Metastatic Lung Carcinoma in the Adrenal Gland (tissue), 1 donor: ENCODE measurements around a stretch of chr6.

- PRO-cap: no peak
Observed at GRCh38 chr6:143058681-143059587, 1.8 kb upstream of the AIG1 start.

DNA sequence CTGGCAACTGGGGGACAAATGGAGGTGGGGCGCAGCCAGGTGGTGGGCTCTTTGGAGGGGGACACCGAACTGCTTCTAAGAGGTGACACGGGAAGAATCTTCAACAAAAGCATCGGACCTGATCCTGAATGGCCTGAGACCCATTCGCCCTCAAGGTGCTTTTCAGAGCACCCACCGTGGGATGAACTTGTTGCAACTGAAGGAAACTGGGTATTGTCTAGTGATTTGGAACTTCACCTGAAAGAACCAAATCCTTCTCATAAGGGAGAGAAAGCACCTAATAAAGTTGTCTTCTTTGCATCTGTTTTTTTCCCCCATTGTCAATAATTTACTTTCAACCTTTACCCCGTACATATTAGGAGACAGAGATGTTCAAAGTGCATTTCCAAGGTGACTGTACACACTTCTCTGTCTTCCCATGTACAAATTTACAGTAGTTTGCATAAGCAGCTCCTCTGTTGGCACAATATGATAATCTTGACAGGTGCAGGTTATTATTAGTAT is 659 bp downstream of the AIG1 start:
- PRO-cap: no peak

- PRO-cap: no peak
Observed at GRCh38 chr6:143107382-143107797, 46.7 kb downstream of the AIG1 start.

DNA sequence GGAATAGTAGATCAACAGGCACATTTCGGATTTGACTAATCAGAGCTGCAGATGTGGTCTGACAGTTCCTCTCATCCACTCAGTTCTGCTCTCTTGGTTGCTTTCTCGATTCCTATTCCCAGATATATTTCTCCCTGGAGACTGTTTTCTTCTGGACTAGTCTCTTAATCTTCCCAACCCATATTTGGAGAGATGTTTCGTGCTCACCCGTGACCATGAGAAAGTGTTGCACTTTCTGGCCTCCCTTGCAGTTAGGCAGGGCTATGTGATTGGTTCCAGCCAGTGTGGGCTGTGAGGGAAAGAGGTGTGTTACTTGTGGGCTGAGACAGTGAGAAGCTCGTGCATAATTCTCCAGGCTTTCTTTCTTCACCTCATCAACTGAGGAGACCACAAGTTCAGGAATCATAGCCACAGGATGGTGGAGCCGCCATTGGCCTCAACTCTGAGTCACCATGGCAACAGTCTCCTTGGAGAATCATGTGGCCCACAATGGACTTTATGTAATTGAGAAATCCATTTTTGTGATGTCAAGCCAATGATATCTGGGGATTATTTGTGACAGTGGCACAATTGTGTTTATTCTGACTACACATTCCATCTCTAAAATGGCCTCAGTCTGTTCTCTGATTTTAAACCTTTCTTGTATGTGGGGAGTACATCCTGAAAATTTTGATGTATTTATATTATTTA is 57.5 kb upstream of the FUCA2 start:
- PRO-cap: no peak

DNA sequence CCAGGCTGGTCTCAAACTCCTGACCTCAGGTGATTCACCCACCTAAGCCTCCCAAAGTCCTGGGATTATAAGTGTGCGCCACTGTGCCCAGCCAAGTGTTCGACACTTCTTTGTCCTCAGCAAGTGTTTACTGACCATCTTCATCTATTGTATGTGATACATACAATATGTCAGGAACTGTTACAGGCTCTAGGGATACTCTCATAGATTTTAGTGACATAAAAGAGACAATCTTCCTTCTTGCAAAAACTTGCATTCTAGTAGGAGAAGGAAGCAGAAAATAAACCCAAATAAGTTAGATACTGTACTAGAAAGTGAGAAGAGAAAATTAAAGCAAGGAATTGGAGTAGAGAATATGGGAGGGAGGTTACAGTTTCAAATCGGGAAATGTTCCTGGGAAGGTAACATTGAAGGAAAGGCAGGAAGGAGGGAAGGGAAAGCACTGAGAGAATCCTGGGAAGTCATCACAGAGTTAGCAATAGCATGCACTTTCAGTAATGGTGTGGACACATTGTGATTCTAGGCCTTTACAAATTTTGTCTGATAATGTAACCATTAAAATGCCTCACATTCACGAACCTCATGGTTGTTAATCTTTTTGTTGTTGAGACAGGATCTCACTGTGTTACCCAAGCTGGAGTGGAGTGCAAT is 42.4 kb downstream of the PHACTR2 start:
- PRO-cap: no peak

DNA sequence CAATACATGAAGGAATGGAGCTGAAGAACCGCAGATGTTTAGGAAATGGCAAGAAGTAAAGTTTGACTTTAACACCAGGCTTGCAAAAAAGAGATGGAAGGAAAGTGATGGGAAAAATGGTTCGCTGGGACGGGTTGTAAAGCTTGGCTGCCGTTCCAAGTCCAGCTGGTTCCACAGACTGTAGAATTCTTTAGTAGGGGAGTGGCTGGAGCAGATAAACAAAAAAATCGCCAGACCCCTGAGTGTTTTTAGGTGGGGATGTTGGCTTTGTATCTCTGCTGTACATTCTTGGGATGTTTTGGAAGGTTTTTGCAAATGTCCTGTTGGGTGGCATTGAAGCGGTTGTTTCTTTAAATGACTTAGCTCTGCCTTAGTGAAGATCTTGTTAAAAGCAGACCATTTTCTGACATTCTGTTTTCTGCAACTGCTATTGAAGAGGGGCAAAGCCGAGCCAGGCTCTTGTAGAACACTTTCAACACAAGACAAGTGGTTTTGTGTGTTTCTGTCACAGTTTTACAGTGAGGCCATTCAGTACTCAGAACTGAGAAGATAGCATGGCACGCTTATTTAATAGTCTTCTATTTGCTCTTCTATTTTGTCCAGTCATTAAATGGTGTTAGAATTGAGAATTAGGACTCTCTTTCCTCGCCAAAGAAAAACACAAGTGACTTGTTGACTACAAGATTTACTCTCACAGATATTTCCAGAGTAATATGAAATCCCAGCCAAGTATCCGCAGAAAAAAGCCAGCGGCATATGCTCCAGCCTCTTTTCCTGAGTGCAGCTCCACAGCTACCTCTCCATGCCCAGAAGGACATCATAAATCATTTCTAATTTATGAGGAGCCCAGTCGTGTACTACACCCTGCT is 65.7 kb downstream of the PHACTR2 start:
- PRO-cap: no peak

DNA sequence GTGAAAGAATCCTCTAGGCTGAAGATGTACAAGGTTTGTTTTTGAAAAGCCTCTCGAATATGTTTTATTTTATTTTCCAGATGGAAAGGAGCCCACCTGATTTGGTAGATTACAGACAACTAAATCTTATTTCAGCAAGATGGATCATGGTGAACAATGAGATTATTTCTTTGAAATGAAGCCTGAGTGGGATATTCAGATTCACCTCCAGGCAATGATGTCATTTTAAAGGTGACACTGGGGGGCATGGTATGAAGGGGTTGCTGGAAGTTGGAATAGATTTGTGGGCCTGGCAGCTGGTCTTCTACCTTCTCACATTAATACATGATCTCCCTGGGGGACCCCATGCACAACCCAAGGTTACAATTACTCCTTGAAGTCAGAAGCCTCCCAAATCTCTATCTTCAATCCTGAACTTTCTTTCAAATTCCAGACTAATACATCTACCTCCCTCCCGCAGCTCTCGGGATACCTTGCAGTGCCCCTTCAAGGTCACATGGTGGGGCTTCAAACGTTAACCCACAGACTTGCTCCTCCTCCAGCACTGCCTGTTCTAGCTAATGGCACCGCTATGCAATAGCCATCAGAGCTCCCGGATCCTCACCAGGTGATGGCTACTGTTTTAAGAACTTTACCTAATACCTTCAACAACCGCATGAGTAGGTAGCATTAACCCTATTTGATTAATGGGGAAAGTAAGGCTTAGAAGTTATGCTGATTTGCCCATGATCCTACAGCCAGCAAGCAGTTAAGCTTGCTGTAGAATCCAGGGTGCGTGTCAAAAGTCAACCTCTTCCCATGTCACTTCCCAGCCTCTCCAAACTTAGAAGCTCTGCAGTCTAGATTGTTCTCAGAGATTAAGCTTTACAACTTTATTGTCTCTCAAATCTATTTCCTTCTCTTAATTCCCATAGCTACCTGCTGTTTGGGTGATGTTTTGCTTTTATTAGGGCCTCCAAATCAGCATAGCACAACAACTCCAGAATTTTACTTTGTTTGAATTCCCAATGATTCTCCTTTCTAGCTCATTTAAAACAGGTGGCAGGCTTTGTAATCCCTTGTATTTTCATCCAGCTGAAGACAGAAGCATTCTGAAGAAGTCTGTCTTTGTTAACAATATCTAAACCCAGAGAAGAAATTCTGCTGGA is 44.8 kb downstream of the PLAGL1 start:
- PRO-cap: no peak

GRCh38 chr6:144054985-144056019 is 40.1 kb downstream of the SF3B5 start:
- PRO-cap: no peak

- PRO-cap: unidirectional peak, minus-strand start at chr6:144065186
Observed at GRCh38 chr6:144065131-144065415, 30.3 kb downstream of the SF3B5 start.

DNA sequence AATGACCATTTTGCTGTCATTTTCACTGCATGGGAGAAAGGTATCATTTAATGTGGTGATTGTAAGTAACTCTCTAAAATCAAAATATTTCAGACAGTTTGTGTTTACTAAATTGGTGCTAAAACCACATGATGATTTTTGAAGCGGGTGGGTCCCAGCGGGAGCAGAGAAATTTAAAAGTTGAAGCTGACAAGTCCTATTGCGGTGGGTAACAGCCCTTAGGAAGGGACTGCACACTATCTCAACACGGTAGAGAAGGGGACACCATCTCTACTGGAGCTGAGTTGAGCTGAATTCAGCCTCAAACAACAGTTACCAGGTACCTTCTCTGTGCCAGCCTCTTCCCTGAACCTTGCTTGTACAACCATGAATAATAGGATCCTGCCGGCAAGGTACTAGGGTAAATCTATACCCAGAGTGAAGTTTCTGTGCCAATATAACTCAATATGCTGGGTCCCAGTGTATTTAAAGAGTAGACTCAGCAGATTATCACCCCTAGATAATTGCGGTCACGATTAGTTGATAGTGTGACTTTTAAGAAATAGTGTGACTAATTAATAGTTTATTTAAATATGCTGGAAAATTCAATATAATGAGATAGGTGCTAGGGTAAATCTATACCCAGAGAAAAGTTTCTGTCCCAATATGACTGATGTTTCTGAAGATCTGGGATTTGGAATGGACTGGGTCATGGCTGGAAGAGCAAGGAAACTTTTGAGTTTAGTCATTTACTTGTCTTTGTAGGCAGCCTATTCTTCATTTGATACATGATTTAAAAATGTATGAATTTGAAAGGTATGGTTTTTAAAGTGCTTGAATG is 1.6 kb downstream of the STX11 start:
- PRO-cap: no peak

DNA sequence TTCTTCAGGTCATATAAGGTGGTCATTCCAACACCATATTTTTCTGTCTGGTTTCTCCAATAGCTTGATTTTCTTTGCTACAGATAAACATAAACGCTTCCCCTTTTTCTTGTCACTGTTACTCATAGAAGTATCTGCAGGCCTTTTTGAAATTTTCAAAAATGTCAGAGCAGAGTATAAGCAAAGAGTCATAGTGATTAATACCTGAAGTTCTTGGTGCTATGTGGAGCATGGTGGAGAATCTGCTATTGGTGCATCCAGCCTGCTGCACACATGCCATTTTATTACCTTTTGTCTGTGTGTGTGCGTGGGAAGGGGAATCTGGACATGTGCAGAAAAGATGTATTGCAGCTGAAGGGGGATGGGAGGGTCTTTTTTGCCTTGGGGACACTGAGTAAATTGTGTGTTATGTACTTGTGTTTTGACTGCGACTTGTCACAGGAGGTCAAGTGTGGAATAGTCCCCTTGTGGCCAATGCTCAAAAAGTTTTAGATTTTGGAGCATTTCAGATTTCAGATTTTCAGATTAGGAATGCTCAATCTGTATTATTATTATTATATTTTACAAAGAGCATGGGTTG is 19.8 kb downstream of the STX11 start:
- PRO-cap: no peak

DNA sequence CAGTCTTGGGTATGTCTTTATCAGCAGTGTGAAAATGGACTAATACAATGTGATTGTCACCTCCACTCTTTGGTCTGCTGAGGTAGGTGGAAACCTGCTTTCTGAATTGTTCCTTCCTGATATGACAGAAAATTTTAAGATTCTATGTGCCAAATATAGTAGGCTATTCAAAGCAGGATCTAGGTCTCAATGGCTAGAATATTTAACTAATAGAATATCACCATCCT is 30.3 kb downstream of the STX11 start:
- PRO-cap: no peak

DNA sequence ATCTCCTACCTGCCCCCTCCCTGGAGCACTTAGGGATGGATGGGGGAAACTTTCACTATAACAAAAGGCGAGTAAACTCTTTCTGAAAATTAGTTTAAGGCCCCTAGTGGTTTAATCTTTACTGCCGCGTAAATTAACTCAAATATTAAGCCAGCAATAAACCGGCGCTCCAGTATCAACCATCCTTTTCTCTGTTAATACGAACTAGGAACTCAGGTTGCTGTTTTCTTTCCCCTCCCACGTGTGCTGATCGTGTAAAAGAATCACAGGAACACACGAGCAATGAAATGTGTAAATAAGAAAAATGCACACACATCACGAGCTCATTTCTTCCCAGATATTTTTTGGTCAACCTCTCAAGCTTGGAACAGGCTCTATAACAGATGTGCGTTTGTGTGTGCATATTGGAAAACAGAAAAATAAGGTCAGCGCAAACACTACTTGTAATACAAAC is 1.0 kb upstream of the UTRN start:
- PRO-cap: no peak

GRCh38 chr6:144298209-144298713 is 13.1 kb downstream of the UTRN start:
- PRO-cap: no peak

GRCh38 chr6:144302487-144303160 is 17.5 kb downstream of the UTRN start:
- PRO-cap: no peak

GRCh38 chr6:144361844-144362611 is 76.9 kb downstream of the UTRN start:
- PRO-cap: no peak

- PRO-cap: no peak
Observed at GRCh38 chr6:144565120-144565544, 280.0 kb downstream of the UTRN start.

- PRO-cap: no peak
Observed at GRCh38 chr6:144659067-144660341, 374.4 kb downstream of the UTRN start.

DNA sequence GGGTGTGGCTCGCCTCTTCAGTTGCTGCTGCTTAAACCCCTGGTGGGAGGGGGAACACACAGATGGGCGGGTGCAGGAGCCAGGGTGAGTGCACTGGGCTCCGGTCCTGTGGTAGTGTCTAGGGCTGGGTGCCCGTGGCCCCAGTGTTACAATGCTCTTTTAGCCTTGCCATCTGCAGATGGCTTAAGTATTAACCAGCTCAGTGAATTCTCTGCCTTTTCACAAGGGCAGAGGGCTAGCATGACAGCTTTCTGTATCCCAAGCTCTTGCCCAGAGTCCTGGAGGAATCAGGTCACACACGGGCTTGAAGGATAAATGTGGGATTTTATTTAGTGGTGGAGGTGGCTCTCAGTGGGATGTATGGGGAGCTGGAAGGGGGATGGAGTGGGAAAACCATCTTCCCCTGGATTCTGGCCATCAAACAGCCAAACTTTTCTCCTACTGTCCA is 659.1 kb downstream of the EPM2A start:
- PRO-cap: no peak

GRCh38 chr6:145096871-145097467 is 638.4 kb downstream of the EPM2A start:
- PRO-cap: no peak